Tongue (tissue), 2 donors: ENCODE measurements around the genes PAX6, EIF3M and CCDC73.

GRCh38 chr11:30991472-30991868 is 378.1 kb downstream of the DCDC1 start:
- RAMPAGE, long total RNA = no peak

- RAMPAGE, long total RNA = no peak
Observed at GRCh38 chr11:31438948-31439801, 69.5 kb downstream of the DNAJC24 start.

DNA sequence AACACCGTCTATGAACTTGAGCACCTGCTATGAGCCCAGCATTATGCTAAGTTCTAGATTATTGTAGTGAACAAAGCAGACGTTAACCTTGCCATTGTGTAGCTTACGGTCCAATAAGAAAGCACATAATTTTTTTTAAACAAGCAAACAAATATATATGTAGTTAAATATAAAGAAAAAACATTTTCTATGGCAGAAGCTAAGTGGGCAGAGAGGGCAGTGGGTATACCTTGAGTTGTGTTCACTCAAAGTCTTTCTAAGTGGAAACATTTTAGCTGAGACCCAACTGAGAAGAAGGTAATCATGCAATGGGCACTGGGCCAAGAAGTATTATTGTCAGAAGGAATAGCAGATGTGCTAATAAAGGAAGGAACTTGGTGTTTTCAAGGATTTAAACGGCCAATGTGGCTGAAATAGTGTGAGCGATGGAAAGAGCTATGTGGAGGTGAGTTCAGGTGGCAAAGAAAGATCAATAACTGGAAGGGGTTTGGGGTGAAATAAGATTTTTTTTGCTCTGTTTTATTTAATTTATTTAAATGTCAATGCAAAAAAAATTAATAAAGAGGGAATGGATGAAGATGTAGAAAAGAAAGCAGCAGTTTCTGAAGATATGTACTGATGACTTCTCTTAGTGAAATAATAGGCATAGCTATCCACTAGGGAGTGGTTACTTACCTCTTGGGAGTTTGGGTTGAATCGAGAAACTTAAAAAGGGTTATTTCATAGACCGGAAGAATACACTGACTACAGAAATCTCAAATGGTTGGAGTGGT is 102.3 kb downstream of the ELP4 start:
- RAMPAGE, long total RNA = no peak

DNA sequence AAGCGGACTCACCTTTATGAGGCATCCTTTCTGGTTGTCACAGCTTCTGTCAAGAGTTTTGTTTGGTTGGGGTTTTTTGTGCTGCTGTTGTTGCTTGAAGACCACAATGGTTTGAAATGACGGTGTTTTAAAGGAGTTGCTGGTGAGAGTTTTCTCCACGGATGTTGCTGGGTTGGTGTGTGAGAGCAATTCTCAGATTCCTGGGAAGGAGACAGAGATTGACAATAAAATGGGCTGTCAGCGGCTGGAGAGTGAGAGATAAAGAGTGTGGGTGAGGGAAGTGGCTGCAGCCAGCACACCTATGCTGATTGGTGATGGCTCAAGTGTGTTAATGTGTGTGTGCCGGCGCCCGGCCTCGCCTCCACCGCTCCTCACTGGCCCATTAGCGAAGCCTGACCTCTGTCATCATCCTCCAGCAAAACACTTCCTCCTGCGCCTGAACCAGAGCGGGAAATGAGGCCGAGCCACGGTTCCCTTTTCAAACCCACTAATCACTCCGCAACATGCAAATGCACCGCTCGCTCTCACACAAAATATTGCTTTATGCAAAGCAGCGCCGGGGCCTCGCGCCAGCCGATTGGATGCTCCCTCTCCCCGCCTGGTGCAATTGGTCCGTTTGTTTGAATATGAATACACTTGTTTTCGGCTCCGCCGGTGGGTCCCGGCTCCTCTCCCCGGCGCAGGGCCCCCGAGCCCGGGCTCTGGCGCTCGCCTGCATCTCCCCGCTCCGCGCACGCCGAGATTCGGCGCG is at the start of gene PAX6:
Gene PAX6 (minus strand): TSS at position 507 of the 751 bp plus-strand sequence.
- RAMPAGE, long total RNA = no peak

GRCh38 chr11:31815531-31816720 is 4.8 kb upstream of the PAX6 start:
- RAMPAGE, long total RNA = no peak

GRCh38 chr11:31903041-31903938 is 92.2 kb upstream of the PAX6 start:
- RAMPAGE, long total RNA = no peak

GRCh38 chr11:32104114-32105137 is 13.6 kb downstream of the RCN1 start:
- RAMPAGE, long total RNA = no peak

- RAMPAGE, long total RNA = no peak
Observed at GRCh38 chr11:32382129-32383164, 52.9 kb downstream of the WT1 start.

DNA sequence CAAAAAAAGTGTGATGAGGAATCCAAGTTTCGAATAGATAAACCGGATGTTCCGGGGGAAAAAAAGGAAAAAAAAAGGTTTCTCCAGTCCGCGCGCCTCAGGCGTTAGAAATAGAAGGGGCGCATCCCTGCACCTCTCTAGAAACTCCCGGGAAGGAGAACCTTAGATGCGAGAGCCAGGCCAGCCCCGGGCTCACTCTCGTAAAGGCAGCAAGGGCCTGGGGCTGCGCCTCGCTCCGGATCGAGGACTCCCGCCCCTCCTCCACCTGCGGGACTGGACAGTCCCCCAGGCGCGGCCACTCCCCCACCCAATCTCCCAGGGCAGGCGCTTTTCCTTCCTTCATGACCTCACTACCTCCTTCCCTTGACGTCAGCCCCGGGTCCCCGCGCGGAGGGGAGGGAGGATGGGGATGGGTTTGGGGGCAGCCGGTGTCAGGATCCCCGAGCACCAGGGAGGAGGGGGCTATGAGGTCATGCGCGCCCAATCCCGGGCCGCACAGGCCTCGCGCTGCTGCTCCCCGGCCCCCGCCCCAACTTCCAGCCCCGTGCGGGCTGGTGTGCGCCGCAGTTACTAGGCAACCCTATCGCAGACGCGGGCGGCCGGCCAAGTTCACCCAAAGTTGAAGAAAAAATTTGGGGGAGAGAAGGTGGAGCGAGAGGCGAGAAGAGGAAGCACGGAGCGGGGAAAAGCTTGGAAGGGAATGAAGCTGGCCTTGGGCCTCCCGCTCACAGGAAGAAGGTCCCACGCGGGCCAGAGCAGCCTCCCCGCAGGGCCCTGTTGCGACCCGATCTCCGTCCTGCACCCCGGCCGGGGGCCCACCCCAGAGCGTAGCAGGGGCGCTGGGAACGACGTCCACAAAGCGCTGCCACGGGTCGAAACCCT is 8.5 kb downstream of the WT1 start:
- RAMPAGE, long total RNA = no peak

DNA sequence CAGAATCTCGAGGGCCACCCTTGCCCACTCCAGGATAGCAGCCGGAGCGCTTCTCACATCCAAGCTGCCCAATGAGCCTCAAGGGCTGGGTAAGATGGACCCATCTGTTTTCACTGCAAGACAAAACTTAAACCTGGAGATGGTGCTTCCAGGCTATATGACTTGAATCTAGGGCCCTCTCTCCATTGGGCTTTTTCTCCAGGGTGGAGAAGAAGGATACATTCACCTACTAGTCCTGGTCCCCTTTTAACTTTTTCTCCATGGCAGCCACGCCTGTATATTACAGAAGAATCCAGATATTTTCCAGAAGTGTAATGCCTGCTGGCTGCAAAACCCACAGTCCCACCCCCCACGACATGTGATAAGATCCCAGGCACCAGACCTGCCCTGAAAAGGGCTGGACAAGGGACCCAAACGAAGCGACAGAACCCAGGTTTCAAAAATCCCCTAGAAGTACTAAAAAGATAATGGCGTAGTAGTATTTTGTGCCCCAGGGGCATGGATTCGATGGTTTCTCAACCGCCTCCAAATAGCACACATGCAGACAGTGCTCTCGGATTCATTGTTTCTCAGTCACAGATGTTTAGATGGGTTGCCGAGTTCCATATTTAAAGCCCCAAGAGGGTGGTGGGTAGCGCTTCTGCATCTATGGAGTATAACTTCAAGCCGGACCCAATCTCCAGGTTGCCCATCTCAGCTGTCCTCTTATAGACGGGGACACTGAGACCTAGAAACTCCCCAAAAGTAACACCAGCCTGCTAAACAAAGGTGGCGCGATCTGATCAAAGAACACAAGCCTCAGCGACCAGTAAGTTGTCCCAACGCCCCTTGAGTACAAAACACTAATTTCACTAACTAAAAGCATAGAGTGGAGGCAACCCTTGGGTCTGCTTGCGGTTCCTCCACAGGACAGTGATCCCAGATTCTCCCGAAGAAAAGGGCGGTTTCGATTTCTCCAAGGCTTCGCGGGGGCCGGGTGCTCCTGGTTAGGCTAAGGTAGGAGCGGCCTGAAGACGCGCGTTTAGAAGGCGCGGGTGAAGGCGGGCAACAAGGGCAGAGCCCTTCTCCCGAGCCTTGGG is 2.6 kb downstream of the WT1 start:
- RAMPAGE, long total RNA = no peak

GRCh38 chr11:32436366-32436981 is 1.1 kb upstream of the WT1 start:
- RAMPAGE, long total RNA = no peak

- RAMPAGE, long total RNA = no peak
Observed at GRCh38 chr11:32450193-32450897, 15.0 kb upstream of the WT1 start.

DNA sequence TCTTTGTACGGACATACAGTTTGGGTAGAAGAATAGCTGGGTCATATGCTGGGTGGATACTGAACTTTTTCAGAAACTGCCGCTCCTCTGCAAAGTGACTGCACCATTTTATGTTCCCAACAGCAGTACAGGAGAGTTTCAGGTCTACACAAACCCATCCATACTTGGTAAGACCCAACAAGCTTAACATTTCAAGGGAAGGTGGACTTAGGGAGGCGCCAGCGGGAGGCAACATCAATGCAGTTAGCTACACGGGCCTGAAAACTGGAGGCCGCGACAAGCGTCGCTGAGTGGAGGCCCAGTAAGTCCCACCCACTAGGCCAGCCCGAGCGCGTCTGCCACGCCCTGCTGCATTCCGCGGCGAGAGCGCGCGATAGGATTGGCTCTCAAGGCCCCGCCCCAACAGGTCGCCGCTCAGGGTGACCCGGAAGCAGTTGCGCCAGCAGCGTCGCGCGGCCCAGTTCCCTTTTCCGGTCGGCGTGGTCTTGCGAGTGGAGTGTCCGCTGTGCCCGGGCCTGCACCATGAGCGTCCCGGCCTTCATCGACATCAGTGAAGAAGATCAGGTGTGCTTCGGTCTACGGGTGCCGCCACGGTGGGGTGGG is at the start of gene EIF3M:
Gene EIF3M (plus strand): TSS at position 466 of the 603 bp plus-strand sequence.
- RAMPAGE, long total RNA = start-site peak on the plus strand centred at position 481 of the sequence, 63 bp wide, 2,547 and 586 reads in 2 replicates

DNA sequence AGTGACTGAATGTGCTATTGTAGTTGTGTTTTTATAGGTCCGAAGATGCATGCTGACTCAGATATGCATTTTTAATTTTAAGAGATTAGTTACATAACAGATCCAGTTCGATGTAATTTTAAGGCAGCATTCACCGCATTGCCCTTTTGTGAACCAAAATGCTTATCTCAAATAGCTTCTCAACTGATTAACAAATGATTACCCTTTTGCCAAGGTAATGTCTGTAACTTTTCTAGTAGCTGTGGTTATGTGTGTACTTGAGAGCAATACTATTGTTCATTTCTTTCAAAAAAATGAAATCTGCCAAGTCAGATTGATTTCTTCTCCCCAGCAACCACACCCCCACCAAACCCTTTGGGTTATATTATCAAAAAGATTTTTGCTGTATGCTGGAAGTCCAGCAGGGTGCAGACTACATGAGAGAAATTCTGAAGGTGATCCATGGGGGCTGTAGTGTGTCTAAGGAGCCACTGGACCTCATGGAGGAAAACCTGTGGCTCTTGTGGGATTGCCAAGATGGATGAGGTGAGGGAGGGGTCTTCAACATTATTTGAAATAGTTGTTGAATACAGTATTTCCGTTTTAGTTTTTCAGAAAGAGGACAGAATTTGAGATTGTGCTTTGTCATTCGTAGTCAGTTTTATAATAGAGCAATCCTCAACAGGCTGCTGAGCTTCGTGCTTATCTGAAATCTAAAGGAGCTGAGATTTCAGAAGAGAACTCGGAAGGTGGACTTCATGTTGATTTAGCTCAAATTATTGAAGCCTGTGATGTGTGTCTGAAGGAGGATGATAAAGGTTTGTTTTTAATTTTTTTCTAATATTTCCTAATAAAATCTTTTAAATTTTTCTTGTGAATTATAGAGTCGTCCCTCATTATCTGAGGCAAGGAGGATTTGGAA is 3.0 kb downstream of the EIF3M start:
- RAMPAGE, long total RNA = no peak

- RAMPAGE, long total RNA = no peak
Observed at GRCh38 chr11:32794270-32794779, at the start of gene CCDC73. Gene CCDC73, minus strand, starts transcription at chr11:32794662.

- RAMPAGE, long total RNA = no peak
Observed at GRCh38 chr11:32893973-32894851, 1.6 kb downstream of the QSER1 start.

DNA sequence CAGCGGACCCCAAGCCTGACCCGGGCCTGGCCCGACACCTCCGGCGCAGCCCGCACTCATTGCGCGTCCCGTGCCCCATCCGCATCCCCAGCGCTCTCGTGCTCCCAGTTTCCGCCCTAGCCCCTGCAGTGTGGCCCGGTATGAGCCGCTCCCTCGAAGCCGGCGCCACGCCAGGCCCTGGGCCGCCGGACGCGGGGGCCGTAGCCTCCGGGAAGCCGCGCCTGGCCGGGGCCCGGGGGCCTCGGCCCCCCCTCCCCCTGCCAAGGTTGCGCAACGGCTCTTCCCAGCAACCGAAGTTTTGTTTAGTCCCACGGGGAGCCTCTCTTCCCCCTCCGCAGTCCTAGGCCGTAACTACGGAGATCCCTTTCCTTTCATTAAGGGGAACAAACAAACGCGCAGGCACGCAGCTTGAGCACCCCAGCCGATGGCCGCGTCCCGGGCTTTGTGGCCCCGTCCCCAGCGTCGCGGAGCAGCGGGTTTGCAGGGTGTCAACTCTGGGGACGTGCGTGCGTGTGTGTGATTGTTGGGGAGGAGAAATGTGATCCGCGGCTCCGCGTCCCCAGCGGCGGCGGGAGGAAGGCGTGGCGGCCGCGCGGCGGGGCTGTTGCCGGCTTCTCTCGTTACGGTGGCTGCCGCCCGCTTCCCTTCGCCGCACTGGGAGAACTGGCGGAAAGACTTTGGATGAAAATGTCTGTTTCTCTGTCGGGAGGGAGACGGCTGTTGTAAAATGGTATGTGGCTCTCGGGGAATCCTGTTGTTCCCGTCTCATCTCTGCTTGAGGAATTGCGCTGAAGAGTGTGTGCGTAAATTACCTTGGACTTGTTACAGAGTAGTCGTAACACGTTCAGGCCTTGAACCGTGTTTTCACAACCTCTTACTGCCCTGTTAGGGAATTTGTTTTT is 1.0 kb downstream of the HIPK3 start:
- RAMPAGE, long total RNA = no peak

GRCh38 chr11:33258863-33259284 is 1.7 kb downstream of the HIPK3 start:
- RAMPAGE, long total RNA = no peak

- RAMPAGE, long total RNA = no peak
Observed at GRCh38 chr11:33334621-33335574, 41.0 kb upstream of the KIAA1549L start.

GRCh38 chr11:33713349-33713640 is 12.7 kb upstream of the C11orf91 start:
- RAMPAGE, long total RNA = no peak